Right ventricle myocardium (tissue), 1 donor: ENCODE results near the genes NOSIP and SMIM47.

DNA sequence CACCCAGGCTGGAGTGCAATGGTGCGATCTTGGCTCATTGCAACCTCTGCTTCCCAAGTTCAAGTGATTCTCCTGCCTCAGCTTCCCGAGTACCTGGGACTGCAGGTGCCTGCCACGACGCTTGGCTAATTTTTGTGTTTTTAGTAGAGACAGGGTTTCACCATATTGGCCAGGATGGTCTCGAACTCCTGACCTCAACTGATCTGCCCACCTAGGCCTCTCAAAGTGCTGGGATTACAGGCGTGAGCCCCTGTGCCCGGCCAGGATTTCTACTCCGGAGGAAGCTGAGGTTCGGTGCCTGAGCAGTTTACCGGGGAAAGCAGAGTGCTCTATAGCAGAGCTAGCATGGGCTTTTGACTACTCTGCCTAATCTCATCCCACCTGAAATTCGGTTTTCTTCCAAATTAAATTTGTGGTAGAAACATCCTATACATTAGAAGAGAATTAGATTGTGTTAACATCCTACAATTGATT is 1.4 kb downstream of the RPL13A start:
- PRO-cap, 2 experiments = no peak in any of the 2 experiments

GRCh38 chr19:49560287-49561382 is 19.7 kb downstream of the NOSIP start:
- PRO-cap, 2 experiments = no peak in any of the 2 experiments

DNA sequence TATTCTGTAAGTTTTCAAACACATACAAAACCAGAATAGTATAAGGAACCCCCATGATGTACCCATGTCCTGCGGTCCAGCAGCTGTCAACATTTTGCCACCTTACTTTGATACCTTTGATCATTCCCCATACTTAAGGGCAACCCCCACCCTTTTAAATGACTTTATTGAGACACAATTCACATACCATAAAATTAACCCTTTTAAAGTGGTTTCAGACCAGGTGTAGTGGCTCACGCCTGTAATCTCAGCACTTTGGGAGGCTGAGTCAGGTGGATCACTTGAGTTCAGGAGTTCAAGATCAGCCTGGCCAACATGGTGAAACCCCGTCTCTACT is 19.0 kb downstream of the NOSIP start:
- PRO-cap, 2 experiments = no peak in any of the 2 experiments

DNA sequence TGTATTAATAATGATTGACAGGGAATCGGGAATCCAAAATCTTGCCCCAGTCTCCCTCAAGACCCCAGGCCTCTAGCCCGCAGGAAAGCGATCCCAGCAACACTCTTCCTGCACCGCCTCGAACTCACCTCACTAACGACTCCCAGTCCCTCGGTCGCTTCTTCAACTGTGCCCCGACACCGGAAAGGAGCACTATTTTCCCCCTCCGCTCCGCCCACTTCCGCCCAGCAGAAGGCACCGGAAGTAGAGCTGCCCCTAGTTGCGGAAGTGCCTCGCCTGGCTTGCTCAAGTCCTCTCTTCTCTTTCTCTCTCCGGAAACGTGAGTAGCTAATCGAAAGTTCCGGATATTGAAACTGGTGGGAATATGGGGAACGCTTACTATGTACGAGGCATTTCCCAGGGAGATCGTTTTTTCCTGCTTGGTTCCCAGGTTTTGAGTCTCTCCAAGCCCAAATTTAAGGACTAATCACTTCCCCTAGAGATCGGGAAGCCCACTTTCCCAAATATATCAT is at the start of gene NOSIP:
Gene NOSIP, minus strand, starts transcription at position 170 of the 512 bp plus-strand sequence.
- PRO-cap, 2 experiments = peak in 2 of 2 experiments; most common plus-strand start position 266 of the sequence (in 1); most common minus-strand start position 170 of the sequence (in 2)

- PRO-cap, 2 experiments = no peak in any of the 2 experiments
These were observed 537 bp downstream of the SCAF1 start for GRCh38 chr19:49642407-49643085.

DNA sequence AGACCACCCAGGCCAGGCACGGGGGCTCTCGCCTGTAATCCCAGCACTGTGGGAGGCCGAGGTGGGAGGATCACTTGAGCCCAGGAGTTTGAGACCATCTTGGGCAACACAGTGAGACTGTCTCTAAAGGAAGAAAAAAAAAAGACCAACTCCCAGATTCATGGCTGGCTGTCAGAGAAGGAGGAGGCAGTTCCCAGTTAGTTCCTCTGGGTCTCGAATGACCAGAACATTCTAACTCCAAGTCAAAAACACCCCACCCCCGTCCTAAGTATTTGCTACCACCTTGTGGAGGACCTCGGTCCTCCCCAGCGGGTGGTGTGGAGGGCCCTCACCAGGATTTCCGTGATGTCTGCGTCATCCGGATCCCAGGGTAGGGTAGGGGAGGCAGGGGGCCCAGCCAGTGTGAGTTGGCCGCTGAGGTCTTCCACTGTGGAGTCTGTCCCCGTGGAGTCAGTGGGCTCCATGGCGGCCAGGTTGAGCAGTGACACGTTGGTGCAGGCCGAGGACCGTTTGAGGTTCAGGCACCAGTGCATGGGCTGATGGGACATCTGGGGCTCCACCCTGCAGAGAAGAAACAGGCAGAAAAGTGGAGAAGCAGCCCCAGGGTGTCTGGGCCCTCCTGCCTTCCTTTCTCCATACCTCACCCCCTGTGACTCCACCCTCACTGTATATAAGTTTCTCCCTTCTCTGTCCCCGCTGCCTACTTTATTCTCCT is 1.3 kb downstream of the TSKS start:
- PRO-cap, 2 experiments = peak in 2 of 2 experiments; most common plus-strand start position 566 of the sequence (in 2); most common minus-strand start position 512 of the sequence (in 2)

- PRO-cap, 2 experiments = no peak in any of the 2 experiments
These were observed 246 bp upstream of the TSKS start for GRCh38 chr19:49763430-49763673.

GRCh38 chr19:49828963-49829319 is 10.9 kb downstream of the MED25 start:
- PRO-cap, 2 experiments = no peak in any of the 2 experiments

DNA sequence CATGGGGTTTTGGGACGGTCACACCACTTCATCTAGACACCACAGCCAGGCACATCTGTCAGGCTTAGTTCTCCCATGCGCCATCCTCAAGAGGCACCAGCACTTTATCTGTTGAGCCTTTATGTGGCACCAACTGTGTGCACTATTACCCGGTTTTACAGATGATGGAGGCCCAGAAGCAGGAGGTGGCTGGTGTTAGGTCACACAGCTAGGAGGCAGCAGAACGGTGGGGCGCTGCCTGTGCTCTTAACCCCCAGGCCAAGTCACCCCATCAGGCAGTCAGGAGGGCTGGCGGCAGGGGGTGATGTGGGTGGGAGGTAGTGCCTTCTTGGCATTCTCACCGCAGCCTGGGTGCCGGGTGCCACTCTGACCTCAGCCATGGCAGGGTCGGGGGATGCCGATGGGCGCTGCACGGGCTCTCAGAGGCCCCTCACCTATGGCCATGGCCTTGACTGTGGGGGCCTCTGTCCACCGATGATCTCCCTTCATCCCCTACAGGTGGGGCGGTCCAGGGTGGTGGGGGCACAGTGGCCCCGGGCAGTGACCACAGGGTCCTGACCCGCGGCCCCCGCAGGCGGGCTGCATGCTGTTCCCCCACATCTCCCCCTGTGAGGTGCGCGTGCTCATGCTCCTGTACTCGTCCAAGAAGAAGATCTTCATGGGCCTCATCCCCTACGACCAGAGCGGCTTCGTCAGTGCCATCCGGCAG is 10.8 kb downstream of the PNKP start:
- PRO-cap, 2 experiments = no peak in any of the 2 experiments

DNA sequence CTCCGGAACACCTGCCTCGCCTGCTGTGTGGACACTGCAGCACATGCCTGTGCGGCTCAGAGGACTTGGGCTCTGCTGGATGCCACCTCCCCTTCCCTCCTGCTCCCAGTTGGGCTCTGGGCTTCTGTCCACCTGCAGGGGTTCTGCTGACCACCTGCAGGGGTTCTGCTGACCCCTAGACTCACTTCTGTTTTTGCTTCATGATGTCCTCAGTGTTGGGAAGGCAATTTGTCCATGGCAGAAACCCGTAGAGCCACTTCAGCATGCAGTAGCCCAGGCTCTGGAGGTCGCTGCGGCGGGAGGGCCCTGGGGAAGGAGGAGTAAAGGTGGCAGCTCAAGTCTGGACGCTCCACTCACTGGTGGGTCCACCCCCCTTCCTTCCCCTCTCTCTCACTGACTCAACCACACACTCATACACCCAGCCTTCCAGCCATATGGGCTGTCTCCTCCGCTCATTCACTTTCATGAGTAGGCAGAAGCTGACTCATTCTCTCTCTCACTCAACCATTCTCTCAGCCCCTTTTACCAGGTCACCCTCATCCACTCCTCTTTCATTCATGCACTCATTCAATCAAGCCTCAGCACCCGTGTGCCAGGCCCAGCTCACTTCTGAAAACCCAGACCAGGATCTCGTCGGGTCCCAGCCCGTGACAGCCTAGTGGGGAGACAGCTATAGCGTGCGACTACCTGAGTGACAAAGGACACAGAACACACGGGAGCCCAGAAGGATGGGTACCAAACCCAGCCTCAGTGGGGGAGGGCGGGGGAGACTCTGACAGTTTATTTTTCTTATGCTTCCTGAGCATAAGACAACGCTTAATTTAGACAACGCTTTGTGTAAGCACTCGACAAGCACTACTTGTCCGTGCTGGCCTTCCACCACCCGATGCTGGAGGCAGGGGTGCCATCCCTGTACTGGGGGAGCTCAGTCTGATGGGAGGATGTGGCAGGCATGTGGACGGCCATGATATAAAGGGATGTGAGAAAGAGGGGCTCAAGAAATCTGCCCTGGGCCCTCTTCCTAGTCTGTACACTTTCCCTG is 27.5 kb upstream of the SIGLEC11 start:
- PRO-cap, 2 experiments = no peak in any of the 2 experiments

DNA sequence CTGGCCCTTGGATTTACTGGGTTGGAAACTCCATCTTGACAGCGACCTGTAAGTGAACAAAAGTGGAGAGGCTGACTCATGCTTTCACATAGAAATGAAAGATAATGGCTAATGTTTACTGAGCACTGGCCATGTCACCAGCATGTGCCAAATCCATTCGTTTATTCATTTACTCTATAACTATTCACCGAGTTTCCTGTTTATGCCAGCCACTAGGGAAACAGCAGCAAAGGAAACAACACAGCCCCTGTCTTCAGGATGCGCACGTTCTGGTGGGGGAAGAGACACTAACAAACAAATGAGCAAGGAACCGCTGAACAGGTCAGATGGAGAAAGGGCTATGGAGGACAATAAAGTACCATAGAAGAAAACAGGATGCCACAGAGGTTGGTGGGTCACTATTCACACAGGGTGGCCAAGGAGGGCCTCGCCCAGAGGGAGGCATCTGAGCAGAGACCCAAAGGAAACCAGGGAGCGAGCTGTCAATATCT is 4.5 kb downstream of the VRK3 start:
- PRO-cap, 2 experiments = no peak in any of the 2 experiments

GRCh38 chr19:50099004-50099307 is 64.1 kb downstream of the IZUMO2 start:
- PRO-cap, 2 experiments = no peak in any of the 2 experiments

DNA sequence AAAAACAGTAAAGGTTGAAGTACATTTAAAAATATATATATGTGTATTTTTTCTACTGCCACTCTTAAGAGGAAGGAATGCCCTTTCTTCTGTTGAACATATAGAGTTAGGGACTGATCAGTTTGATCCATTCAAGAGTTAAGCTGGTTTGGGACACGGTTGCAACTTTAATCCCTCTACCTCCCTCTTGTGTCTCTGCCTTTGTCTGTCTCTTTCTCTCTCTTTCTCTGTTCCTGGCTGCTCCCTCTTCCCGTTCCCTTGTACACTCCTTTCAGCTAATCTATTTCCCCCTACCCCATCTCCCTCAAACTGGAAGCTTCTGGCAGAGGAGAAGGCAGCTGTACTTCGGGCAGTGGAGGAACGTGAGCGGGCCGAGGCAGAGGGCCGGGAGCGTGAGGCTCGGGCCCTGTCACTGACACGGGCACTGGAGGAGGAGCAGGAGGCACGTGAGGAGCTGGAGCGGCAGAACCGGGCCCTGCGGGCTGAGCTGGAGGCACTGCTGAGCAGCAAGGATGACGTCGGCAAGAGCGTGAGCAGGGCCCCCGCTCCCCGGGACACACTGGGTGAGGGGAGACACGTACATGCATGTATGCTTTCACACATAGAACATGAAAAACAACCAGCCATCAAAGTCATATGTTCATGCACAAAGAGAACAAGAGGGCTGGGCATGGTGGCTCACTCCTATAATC is 42.9 kb downstream of the KCNC3 start:
- PRO-cap, 2 experiments = no peak in any of the 2 experiments

- PRO-cap, 2 experiments = no peak in any of the 2 experiments
These were observed 39.8 kb downstream of the KCNC3 start for GRCh38 chr19:50289283-50289779.

GRCh38 chr19:50334161-50334571 is 5.0 kb upstream of the KCNC3 start:
- PRO-cap, 2 experiments = no peak in any of the 2 experiments

GRCh38 chr19:50356868-50358248 is 8.1 kb downstream of the NAPSA start:
- PRO-cap, 2 experiments = peak in 2 of 2 experiments; most common plus-strand start chr19:50357326 (in 2); most common minus-strand start chr19:50357907 (in 2)

DNA sequence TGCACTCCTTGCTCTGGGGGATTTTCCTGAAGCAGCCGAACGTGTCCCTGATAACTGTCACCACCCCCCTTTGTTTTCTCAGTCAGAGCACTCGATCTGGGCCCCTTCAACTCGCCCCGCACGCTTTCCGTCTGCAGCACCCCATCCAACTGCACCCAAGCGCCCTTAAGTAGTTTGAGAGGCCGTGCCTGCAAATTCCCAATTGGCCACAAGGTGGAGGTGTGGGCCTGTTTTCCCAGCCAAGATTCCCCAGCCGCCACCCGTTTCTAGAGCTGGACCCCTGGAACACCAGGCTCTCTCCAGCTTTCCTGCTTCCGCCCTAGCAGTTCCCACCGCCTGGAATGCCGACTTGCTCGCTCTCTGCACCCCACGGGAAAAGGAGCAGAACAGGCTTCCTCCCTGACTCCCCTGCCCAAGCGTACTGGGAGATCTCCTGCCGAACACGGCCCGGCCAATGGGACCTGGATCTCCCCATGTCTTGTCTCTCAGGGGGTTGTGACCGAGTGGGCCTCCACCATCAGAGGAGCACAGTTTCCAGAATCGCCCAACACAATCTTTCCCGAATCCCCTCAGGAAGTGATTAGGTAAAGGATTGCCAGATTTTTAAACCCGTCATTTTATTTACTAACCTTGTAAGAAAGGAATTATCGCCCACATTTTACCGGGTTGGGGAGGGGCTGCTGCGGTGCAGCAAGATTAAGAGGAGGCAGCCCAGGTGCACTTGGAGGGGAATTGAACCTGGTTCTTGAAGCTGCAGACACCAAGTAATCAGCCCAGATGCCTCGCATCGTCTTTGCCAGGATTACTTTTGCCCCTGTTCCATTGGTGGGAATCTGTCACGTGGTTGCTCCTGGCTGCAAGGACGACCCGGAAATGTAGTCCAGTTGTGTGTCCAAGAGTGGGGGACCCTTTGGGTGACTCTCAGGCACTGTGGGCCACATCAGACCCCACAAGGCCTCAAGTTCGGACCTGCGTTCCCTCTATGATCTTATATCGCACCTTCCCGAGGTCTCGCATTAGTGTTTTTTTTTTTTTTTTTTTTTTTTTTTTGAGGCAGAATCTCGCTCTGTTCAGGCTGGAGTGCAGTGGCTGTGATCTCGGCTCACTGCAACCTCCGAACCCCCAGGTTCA is 3.5 kb upstream of the NAPSA start:
- PRO-cap, 2 experiments = peak in 2 of 2 experiments; most common plus-strand start position 887 of the sequence (in 2); most common minus-strand start position 795 of the sequence (in 2)

DNA sequence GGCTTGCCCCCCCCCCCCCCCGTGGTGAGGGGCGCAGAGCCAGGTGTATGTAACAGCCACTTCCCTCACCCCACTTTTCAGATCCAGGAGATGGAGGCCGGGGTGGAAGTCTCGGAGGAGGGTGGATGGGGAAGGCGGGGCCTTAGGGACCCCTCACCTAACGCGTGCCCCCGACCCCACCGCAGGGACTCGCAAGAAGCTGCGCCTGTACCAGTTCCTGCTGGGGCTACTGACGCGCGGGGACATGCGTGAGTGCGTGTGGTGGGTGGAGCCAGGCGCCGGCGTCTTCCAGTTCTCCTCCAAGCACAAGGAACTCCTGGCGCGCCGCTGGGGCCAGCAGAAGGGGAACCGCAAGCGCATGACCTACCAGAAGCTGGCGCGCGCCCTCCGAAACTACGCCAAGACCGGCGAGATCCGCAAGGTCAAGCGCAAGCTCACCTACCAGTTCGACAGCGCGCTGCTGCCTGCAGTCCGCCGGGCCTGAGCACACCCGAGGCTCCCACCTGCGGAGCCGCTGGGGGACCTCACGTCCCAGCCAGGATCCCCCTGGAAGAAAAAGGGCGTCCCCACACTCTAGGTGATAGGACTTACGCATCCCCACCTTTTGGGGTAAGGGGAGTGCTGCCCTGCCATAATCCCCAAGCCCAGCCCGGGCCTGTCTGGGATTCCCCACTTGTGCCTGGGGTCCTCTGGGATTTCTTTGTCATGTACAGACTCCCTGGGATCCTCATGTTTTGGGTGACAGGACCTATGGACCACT is 4.7 kb upstream of the MYBPC2 start:
- PRO-cap, 2 experiments = peak in 2 of 2 experiments; most common plus-strand start position 274 of the sequence (in 2); most common minus-strand start position 231 of the sequence (in 1)

- PRO-cap, 2 experiments = no peak in any of the 2 experiments
These were observed 1.8 kb upstream of the MYBPC2 start for GRCh38 chr19:50430699-50431539.

DNA sequence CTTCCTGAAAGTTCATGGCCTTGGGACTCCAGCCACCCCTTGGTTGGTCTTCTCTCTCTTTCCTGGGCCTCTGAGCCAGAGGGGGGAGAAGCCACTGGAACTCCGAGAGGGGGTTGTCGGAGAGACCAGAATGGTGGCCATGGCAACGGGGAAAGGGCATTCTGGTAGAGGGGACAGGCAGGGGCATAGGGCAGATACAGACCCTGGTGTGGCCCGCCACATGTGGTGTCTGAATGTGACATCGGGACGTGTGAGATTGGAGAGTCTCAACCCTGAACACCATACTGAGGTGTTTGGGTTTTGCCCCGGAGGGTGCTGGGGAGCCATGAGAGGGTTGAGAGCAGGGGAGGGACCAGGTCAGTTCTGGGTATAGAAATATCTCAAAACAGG is at the start of gene SMIM47:
Gene SMIM47, minus strand, starts transcription at position 72 of the 390 bp plus-strand sequence.
- PRO-cap, 2 experiments = no peak in any of the 2 experiments